SEM (cell line): ENCODE results near the genes H2AZ2 and IGFBP3.

DNA sequence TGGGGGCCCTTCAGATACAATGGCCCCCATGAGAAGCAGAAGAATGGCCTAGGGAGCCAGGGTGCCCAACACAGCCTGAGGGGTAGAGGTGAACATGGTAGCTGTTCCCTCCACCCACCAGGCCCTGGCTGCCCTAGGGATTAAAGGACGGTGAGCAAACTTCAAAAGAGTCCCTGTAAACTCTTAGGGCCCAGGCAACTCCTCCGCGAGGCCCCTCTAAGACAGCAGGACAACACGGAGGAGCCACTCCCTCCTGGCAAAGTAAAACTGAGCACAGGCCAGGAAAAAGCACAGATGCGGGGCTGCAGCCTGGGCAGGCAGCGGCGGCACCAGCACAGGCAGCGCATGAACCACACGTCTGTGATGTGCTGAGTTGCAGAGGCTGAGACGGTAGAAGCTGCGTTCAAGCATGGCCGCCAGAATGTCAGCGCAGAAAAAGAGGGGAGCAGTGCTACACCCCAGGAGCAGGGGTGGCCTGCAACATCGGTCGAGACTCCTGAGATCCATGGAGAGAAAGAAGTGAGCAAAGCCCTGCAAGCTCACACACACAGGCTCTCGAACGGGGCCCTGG lies 46.2 kb upstream of the STK17A start:
- PRO-cap = no peak

DNA sequence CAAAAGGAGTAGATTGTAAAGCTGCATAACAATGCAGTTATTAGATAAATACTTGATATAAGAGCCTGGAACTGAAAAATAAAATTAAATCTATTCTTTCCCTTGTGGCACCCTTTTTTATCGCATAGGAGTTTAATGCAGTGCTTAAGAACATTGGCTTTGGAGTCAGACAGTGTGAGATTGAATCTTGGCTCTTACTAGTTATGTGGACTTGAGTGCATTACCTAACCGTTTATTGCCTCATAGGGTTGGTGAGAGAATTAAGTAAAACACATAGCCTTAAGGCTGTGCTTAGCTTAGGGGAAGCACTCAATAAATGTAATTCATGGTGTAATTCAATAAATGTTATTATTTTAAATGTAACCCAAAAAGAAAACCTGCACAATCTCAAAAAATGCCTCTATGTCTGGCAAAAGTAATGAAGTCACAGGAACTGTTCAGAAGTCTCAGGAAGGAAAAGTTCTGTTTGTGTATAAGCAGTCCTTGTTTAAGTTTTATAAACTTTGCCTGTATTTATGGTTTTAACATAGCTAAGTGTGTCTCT lies 2.7 kb downstream of the STK17A start:
- PRO-cap = no peak

DNA sequence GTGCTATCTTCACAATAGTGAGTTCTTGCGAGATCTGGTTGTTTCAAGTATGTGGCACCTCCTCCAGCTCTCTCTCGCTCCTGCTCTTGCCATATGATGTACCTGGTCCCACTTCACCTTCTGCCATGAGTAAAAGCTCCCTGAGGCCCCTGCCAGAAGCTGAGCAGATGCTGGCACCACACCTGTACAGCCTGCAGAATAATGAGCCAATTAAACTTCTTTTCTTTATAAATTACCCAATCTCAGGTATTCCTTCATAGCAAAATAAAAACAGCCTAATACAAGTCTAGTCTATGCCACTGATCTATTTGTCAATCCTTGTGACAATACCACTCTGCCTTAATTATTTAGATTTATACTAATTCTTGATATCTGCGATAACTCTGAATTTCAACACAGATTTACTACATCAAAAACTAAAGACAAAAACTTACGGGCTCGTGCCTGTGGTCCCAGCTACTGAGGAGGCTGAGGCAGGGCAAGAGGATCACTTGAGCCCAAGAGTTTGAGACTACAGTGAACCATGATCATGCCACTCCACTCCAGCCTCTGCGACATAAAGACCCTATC lies 66.1 kb downstream of the COA1 start:
- PRO-cap = no peak

- PRO-cap = no peak
Measured at GRCh38 chr7:43792464-43793031, 34.1 kb downstream of the BLVRA start.

DNA sequence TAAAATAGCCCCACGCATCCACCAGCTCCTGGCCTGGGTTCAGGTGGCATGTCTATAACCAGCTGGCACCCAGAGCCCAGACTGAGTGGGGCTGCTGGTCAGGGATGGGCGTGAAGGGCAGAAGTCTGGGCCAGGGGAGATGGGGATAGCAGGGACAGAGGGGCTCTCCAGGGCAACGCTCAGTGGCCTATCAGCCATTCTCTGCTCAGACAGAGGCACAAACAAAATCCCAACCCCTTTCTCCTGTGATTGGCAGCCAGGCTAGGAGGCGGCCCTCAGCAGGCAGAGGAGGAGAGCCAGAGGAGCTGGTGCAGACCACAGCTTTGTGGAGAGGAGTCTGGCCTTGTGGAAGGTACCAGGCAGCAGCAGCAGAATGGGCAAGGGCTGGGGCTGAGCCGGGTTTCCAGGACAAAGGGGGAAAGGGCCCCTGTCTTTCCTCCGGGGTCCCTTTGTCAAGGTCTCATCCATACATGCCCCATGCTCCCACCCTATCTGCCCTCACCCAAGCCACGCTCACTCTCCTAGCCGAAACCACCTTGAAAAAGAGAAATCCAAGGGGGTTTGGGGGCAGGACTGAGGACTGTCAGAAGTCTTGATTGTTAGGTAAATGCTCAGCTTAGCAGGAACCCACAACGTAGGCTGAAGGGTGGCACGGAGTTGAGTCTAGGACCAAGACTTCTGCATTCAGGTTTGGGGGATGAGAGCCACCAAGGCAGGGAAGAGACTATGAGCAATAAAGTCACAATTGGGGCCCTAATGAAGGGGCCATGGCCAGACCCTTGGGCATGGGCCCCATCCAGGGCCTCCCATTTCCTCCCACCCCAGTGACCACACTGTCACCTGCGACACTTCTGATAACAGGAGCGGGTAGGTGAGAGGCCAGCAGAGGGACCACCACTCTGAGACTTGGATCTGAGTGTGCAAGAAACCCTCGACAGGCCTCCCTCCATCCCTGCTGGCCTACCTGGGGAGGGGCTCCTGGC lies 650 bp upstream of the PGAM2 start:
- PRO-cap = no peak

DNA sequence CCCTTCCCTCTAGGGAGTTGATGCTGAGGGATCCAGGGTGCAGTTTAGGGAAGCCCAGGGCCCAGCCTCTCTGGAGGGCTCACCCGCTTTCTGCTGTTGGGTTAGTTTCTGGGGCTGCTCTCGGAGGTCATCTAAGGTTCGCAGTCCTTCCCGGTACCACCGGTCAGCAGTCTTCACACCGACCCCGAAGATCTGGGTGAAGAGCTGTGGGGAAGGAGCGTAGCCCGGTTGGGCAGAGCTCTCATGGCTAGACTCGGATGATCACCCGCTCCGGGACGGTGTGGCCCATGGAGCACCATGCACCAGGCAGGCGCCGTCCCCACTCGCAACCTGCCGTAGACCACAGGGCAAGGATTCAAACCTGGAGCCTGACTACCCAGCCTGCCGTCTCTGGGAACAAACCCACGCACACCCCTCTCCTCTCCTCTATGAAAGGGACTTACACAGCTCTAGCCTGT lies 5.9 kb downstream of the POLM start:
- PRO-cap = no peak

- PRO-cap = no peak
Measured at GRCh38 chr7:44112686-44113164, 8.6 kb downstream of the AEBP1 start.

- PRO-cap = no peak
Measured at GRCh38 chr7:44257645-44258219, 57.0 kb downstream of the YKT6 start.

- PRO-cap = no peak
Measured at GRCh38 chr7:44324591-44324962, 817 bp downstream of the CAMK2B start.

GRCh38 chr7:44654088-44654838 lies 47.8 kb downstream of the OGDH start:
- PRO-cap = no peak

DNA sequence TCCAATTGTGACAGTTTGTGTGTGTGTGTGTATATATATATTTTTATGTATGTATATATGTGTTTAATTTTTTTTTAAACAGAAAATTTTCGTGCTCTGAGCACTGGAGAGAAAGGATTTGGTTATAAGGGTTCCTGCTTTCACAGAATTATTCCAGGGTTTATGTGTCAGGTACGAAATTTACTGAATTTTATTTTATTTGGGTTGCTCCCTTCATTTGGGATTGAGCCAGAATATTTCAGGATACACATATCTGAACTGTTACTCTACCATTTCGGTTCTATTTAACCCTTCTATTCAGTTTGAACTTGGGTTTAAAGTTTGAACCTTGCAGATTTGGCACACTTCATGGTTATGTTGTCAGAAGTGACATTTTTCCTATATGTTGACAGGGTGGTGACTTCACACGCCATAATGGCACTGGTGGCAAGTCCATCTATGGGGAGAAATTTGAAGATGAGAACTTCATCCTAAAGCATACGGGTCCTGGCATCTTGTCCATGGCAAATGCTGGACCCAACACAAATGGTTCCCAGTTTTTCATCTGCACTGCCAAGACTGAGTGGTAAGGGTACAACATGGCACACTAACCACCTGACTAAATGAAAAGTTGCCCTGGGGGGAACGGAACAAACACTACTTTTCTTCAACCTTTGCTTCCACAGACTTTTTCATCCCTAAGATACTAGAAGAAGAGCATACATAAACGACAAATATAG lies 3.0 kb downstream of the PPIA start:
- PRO-cap = no peak

DNA sequence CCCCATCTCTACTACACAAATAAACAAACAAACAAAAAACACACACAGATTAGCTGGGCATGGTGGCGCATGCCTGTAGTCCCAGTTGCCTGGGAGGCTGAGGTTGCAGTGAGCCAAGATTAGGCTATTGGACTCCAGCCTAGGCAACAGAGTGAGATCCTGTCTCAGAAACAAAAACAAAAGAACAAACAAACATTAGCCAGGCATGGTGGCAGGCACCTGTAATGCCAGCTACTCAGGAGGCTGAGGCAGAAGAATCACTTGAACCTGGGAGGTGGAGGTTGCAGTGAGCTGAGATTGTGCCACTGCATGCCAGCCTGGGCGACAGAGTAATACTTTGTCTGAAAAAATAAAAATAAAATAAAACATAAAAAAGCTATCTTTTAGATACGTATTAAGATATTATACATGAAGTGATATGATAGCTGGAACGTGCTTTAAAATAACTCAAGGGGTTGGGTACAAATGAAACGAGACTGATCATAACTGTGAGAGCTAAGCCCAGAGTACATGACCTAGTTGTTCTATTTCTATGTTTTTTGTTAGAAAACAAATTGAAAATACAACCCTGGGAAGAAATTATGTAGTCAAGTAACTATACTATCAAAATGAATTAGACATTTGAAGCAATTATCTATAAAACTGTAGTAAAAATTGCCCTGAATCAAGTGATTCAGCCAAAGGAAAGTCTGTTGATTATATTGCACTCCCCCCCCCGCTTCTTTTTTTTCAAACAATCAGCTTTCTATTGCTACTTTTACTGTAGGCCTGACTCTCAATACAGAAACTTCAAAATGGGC lies 16.9 kb downstream of the H2AZ2 start:
- PRO-cap = no peak

DNA sequence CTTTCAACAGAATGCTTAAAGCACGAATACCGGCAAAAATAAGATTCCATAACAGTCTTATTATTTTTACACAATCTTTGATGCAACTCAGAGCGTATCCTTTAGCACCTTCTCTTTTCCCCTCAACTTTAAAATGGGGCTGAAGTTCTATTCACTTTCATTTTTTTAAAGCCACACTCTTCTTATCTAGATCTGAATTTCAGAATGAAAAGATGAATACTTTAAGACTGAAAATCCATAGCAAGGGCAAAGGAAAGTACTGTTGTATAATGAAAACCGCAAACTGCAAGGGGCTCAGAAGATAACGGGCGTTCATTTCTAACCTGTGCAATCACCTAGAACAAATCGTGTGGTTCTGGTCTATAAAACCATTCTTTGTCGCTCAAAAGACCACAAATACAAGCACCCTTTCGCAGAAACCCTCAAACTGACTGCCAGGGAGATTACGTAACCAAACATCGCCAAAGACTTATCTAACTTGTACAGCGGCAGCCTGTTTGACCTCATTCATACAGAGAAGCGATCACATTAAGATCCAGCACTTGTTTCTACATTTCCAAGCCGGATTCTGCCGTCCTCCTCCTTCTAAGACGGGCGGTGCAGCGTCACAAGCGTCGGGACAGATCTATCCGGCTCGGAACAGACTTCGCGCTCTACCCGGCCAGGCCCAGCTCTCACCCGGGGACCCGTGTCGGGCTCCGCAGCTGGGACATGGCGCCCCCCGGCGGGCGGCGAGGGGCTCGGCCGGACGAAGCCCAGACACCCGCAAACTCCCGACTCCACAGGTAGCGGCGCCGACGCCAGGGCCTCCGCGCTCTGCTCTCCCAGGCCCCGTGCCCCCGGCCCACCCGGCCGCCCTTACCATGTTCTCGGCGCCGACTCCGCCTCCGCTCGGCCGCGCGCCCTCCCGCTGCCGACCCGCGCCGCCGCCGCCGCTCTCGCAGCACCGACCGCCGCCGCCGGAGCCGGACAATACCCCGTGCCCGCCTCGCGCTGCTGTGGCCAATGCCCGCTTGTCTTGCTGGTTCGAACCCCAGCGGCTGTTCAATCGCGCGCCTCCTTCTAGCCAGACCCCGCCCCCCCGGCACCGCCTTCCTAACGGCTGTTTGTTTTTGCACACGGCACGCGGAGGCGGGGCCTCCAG lies at the start of gene H2AZ2:
Gene H2AZ2 (minus strand): TSS at position 981 of the 1,144 bp plus-strand sequence.
- PRO-cap = bidirectional peak, plus-strand start at position 425 of the sequence, minus-strand start at position 137 of the sequence; bidirectional peak, plus-strand start at position 506 of the sequence, minus-strand start at position 550 of the sequence; bidirectional peak, plus-strand start at position 776 of the sequence, minus-strand start at position 676 of the sequence; bidirectional peak, plus-strand start outside the sequence, minus-strand start at position 974 of the sequence

GRCh38 chr7:44966297-44967066 lies 12.3 kb downstream of the MYO1G start:
- PRO-cap = no peak

- PRO-cap = no peak
Measured at GRCh38 chr7:44975856-44976129, 3.0 kb downstream of the MYO1G start.

GRCh38 chr7:45028104-45028623 lies 28.2 kb downstream of the CCM2 start:
- PRO-cap = unidirectional peak, minus-strand start at chr7:45028279

- PRO-cap = no peak
Measured at GRCh38 chr7:45068125-45068898, 20.5 kb downstream of the NACAD start.

DNA sequence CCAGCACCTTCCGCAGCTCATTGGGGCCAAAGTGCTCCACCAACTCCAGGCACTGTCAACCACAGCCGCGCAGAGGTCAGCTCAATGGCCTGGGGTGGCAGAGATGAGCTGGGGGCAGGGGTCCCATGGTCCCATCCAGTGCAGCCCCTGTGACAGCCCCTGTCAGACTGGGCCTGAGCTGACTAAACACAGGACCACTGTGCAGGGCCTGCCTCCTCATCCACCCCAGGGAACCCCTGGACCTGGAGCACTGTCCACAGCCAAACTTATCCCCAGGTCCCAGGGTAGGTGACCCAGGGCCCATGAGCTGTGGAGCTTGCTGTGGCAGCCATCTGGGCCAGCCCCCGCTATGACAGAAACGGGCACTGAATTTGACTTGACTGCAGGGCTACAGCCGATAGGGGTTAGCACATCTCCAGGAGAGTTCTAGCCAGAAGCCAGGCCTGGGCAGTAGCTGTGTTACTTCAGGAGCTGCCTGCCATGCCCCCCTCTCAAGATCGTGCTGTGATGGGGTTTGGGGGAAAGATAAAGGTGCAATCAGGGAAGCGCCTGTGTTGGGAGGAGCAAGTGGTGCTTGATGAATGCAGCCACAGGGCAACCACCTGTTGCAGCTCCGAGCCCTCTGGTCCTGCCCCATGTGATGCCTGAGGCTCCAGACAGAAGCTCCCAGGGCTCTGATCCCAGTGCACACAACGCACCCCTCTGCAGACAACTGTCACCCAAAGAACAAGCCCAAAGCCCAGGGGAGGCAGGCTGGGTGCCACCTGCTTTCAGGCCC lies 6.7 kb downstream of the TBRG4 start:
- PRO-cap = no peak

DNA sequence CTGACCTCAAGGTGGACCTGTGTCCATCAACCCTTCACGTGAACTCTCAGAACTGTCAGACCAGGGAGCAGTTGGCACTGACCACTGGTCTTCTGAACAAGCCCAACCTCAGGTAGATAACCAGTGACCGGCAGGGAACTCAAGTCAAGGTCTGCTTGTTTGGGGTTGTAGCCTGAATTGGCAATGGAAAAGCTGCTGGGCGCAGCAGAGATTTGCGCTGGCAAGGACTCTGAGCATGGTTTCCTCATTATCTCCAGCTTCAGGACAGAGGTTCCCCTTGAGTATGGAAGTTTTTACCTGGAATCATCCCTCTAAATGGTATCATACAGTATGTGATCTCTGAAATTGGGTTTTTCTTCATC lies 96.7 kb downstream of the ADCY1 start:
- PRO-cap = no peak

- PRO-cap = no peak
Measured at GRCh38 chr7:45920479-45921621, at the start of gene IGFBP3. Gene IGFBP3, minus strand, starts transcription at chr7:45921272.